SJCRH30 (cell line): ENCODE measurements around a stretch of chr5.

DNA sequence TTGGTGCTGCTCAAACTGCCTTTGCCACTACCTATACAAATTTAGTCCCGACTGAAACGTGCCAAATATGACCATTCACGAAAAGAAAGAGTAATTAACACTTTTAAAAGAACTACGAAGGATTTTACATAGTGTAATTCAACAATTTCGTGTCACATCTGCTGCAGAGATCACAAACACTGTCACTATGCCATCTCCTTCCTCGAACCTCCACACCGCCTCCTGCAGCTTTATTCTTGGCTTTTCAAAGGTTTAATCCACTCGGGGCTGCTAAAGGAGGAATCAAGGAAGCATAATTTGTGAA, 2.0 kb downstream of the CSNK1A1 start:
- RAMPAGE, long total RNA, result no peak

DNA sequence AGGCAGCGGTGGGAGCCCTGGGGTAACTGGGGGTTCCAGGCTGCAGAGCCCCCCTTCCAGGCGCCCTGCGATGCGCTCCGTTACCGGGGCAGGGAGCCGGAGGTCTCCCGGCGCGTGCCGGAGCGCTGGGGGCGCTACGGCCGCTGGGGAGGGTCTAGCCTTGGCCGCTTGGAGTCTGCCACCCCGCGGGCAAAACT, 288 bp downstream of the PPARGC1B start:
- RAMPAGE, long total RNA, result no peak

- RAMPAGE, long total RNA, result no peak
Measured at GRCh38 chr5:149773374-149774145, 43.5 kb downstream of the PPARGC1B start.

DNA sequence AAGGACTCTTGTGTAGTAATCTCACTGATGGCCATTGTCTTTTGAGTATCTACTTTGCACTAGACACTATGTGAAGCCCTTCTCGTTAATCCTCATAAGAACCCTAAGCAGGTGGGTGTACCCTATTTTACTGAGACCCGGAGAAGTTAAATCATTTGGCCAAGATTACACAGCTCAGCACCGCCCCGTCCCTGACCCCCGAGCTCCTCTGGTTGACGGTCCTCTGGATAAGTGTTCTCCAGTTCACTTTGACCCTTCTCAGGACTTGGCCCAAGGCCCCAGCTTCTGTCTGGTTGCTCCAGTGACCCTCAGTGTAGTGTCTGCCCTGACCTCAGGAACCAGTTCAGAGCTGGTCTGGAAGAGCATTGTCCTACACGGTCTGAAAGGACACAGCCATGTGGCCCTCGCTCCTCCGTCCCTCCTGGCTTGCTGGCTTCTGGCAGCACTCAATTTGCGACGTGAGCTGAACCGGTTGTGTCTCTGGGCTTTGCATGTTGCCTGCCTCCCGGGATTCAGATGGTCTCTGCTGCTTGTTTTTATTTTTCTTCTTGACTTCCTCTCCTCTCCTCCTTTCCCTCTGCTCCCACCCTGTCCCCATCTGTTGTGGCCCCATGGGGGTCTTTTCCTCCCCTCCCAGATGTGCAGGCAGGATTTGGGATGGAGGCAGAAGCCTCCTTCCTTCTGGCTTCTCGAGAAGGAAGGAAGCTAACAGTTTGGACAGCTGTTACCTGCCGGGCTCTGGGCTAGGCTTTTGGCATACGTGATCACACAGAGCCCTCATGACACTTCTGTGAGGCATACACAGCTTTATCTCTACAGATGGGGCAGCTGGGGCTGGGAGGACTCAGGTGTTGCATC, 72.0 kb downstream of the PPARGC1B start:
- RAMPAGE, long total RNA, result no peak

DNA sequence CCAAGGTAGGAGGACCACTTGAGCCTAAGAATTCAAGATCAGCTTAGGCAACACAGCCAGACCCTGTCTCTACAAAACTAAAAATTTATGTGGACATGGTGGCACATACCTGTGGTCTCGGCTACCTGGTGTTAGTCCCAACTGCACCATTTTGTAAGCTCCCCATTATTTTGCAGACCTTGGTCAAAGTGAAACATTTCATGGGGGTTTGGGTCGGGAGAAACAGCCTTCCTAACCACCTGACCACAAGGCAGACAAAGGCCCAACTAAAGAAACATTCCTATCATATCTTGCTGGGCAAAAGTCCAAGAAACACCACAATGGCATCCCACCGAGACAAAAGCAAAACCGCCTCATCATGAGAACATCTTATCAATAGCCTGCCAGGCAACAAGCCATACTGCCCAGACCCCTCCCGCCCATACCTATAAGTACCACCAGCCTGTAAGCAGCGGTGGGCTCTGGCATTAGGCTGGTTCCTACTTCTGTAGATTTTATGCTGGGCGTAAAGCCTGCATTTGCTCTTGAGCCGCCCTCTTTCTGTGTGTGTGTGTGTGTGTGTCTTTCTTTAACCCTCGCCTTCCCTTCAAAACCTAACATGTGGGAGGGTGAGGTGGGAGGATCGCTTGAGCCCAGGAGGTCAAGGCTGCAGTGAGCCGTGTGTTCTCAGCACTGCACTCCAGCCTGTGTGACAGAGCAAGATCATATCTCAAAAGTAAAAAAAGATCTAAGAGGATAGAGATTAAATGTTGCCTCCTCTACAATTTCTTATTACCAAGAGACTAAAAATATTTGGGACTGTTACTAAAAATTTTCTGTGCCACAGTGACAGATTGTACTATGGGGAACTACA, 56.9 kb downstream of the PDE6A start:
- RAMPAGE, long total RNA, result no peak

DNA sequence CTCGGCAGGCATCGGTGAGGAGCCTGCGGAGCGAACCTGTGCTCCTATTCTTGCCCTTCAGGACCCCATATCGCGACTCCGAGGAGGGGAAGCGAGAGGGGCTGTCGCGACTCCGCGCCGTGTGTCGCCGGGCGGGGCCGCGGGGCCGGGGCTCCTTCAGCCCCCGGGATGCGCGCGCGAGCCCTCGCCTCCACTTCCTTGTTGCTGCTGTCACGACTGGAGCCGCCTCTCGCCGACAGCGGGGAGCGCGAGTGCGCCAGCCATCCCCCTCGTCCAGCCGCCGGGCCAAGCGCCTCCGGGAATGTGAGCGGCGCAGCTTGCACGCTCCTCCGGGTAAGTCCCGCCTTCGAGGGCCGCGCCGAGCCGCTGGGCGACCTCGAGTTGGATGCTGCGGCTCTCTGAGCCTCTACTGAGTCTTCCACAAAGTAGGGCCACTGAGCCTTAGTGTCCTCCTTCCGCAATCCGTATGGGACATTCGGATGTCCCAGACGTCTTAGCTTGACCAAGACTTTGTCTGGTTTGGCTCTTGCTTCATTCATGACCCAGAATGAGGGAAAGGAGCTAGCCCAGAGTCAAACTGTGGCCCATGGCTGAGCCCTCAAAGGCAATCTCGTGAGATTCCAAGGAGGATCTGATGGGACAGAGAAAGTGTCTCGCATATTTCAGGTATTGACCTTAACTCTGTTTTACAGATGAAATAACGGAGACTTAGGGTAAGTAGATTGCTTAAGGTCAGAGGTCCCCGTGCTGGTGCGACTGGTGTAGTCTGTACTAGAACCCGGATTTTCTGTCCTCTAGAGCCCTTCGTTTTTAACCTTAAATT, 519 bp downstream of the HMGXB3 start:
- RAMPAGE, long total RNA, result no peak

GRCh38 chr5:150058631-150059089, 27.7 kb downstream of the CSF1R start:
- RAMPAGE, long total RNA, result no peak

DNA sequence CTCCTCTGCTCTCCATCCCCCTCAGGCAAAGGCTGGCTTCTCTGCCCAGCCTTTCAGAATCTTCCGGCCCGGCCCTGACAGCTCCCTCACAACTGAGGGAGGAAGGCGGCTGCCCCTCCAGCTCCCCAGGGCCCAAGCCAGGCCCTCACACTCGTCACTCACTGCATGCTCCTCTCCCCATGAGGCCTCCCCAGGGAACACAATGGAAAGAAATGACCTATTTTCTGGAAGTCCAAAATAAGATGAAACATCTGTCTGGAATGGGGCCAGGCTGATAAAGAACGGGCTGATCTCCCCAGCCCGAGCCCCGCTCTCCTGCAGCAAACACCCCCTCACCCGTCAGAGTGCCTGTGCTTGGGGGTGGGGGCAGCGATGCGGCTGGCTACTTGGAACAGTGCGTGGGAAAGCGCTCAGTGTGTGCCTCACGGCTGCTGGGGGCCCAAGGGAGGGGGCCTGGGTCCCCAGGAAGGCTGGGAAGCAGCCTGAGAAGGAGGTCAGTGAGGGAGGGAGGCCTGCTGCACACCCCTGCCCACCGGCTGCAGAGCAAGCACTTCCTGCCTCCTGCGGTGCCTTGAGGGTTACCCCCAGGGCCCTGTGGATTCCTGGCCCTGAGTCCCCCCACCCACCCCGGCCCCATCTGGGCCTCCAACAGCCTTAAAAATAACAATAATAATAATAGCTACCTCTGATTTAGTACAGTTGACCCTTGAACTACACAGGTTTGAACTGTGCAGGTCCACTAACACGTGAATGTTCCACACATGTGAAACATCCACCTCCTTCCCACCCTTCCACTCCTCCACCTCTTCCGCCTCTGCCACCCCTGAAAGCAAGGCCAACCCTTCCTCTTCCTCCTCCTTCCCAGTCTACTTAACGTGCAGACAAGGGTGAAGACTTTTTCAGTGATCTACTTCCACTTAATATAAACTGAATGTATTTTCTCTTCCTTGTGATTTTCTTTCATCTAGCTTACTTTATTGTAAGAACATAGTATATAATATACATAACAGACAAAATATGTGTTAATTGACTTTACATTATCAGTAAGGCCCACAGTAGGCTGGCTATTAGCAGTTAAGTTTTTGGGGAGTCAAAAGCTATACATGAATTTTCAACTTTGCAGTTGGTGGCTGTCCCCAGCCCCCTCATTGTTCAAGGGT, 11.0 kb downstream of the PDGFRB start:
- RAMPAGE, long total RNA, result no peak

- RAMPAGE, long total RNA, result no peak
Measured at GRCh38 chr5:150158428-150158973, 2.9 kb upstream of the PDGFRB start.

DNA sequence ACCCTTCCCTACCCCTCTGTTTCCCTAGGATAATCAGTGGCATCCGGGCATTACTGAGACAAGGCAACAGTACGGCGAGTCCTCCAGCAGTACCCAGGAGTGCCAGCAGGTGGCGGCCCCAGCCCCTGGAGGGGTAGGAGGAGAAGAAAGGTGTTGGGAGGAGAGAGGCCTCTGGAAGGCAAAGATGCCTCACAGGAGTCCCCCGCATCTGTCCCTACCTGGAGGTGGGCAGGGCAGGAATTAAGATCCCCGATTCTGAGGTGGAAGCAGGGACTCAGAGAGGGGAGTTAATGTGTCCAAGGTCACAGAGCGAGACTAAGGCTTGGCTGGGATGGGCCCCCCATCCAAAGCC, 4.9 kb upstream of the CDX1 start:
- RAMPAGE, long total RNA, result no peak

DNA sequence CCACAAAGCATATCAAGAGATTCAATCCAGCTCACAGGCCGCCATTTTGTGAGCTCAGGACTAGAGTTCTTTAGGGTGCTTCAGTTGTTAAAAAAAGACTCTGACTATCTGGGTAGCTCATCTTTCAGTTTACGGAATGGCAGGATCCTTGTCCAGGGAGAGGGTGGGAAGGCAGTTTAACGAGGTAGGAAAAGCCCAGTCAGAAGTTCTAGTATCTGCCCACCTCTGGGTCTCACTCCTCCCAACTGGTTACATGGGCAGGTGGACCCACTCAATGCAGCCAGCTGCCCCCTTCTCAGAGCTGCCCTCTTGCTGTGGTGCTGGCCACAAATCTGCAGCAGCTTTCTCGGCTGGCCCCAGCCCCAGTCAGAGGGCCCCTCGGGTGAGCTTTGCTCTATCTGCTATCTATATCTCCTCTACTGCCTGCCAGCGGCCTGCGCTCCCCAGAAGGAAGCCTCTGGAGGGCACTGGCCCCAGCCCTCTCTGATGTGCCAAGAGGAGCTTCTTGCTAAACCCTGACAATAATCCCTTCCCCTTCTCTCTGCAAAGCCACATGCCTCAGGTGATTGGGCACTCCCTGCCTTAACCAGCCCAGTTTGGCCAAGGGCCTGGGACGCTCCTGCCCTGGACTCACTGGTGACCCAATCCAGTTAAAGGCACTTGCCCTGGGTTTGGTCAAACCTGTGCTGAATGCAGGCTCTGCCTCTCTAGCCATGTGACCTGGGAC, 42.9 kb downstream of the CAMK2A start:
- RAMPAGE, long total RNA, result no peak

GRCh38 chr5:150328515-150329267, 26.0 kb upstream of the ARSI start:
- RAMPAGE, long total RNA, result no peak

GRCh38 chr5:150383641-150383940, 26.1 kb downstream of the TCOF1 start:
- RAMPAGE, long total RNA, result no peak

DNA sequence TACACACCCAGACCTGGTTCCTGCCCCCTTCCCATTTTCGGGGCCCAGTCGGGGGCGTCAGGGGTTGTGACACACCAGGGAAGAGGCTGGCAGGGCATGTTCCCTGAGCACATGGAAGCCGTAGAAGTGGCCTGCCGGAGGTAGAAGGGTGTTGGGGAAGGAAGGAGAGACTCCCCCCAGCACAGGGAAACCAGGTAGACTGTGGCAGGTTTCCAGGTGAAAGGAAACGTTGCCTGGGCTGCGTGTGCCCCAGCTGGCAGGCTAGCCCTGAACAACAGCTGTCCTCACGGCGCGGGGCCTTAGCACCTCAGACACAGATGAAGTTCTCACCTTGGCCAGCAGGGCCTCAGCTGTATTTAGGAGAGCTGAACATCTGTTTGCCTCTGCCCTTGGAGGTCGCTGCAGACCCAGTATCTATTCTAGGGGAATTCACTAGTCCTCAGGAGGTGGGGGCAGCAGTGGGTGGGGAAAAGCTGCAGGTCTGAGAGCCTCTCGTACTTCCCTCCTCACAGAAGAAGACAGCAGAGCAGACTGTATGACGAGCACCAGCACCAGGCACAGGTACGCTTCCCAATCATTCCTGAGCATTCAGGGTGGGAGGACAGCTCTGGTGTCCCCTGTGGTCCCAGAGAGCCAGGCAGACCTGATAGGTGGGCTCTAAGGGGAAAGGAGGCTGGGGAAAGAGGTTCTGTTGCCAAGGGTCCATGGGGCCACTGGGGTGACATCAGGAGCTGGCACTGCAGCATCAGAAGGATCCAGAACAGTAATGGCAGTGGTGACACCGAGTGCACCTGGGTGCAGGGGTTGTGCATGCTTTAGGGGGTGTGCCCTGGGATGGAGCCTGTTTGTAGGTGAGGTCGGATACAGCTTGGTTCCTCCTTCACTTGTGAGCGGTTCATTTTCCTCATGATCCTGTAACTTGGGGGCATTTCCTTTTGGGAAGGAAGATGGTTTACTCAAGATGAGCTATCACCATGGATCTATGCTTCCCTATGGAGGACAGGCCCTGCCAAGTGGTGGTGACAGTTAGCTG, 13.9 kb downstream of the CD74 start:
- RAMPAGE, long total RNA, result no peak

- RAMPAGE, long total RNA, result no peak
Measured at GRCh38 chr5:150401461-150401648, 11.4 kb downstream of the CD74 start.

DNA sequence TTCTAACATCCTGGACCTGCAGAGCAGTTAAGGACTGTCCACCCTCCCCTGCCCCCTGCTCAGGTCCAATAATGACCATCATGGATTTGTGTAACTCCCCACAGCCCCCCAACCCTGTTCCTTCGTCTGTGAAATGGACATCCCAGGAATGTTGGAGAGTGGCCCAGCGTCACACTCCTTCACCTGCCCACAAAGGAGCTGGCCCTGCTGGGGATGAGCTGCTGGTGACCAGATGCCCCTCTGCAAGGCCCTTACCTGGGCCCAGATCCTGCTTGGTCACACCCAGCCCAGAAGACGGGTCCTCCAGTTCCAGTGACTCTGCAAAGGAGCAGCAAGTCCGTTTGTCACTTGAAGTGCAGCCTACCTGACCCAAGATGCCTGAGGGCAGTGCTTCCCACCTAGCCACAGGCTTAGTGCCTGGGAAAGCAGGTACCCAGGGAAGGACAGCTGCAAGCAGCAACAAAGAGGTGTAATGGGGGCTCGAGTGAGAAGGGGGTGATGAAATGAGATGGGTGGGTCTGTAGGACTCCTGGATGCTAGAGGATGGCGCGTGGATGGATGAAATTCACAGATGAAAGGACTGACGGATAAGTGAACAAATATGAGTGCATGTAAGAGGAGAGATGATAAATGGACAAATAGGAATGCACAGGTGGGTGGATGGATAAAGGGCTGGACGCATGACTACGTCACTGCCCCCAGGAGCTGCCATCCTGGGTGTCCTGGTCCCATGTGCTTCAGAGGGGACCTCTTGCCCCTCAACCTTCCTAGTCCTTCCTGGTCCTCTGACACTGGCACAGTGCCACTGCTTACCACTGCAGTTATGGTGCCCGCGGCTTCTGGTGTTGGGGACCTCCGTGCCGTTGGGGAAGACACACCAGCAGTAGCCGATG, 10.2 kb downstream of the CD74 start:
- RAMPAGE, long total RNA, result no peak

- RAMPAGE, long total RNA, result no peak
Measured at GRCh38 chr5:150404655-150404854, 8.2 kb downstream of the CD74 start.

GRCh38 chr5:150492094-150492526, 15.8 kb upstream of the NDST1 start:
- RAMPAGE, long total RNA, result no peak

DNA sequence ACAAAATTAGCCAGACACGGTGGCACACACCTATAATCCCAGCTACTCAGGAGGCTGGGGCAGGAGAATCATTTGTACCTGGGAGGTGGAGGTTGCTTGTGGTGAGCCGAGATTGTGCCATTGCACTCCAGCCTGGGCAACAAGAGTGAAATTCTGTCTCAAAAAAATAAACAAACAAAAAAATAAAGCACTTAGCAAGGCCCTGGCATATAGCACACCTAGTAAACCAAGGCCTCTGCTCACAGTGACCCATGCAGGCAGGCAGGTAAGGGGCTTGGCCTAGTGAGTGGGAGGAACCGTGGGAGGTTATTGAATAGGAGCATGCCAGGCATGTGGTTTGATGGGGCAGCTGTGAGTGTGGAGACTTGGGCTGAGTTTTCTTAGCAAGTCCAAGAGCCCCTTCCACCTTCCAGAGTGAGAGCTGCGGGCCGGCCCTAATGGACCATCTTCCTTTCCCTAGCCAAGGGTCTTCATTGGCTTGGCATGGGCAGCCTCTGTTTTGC, 4.6 kb upstream of the NDST1 start:
- RAMPAGE, long total RNA, result no peak

GRCh38 chr5:150510101-150511086, 2.5 kb downstream of the NDST1 start:
- RAMPAGE, long total RNA, result no peak